Colic lymph node (tissue), 1 donor: ENCODE results near the gene DYNLT5.

DNA sequence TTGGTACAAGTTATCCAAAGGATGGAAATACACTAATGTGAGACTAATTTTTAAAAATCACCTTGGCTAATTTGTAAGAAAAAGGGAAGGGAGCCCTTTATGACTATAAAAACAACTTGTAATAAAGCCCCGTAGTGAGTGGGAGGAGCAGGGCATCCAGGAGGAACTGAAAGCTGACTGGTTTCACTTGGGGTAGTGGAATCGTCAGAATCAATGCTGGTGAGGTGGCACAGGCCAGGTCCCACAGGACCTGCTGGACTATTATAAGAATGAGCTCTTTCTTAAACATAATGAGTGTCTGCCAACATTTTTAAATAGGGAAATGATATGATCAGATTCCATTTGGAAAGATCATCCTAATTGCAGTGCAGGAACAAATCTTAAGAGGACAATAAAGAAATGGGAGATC is 153.6 kb upstream of the SGIP1 start:
- PRO-cap, result bidirectional peak, plus-strand start at position 207 of the sequence, minus-strand start at position 168 of the sequence

DNA sequence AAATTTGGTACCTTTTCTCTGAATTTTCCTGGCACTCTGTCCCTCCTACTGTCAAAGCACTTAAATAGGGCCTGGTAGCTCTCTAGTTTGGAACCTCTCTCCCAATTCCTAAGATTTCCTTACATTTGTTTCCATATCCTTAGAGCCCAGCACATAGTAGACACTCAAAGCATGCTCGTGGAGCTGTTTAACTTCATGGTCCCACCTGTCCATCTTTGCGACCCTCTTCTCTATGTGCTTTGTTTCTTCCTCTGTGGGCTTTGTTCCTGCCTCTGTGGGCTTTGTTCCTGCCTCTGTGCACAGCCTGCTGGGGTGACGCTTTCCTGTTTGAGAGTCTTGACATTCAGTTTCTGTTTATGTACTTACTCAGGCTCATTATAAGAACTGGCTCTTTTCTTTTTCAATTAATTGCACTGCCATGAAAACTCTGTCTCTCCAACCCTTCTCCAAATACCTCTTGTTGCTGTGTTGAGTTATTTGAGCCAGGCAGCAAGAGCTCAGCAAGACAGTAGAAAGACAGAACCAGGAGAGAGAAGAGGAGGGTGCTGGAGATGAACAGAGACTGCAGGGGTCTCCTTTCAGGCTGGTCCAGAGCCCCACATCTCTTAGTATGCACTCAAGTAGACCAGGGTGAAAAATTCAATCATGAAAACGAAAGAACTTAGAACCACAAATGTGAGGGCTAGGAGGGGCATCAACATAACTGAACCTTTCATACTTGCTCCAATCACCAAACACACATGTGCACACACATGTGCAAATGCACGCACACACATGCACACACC is 88.4 kb upstream of the SGIP1 start:
- PRO-cap, result bidirectional peak, plus-strand start at position 407 of the sequence, minus-strand start at position 329 of the sequence

- PRO-cap, result no peak
Observed at GRCh38 chr1:66751948-66752941, at the start of gene DYNLT5. DYNLT5 (plus strand) TSS chr1:66752459.

DNA sequence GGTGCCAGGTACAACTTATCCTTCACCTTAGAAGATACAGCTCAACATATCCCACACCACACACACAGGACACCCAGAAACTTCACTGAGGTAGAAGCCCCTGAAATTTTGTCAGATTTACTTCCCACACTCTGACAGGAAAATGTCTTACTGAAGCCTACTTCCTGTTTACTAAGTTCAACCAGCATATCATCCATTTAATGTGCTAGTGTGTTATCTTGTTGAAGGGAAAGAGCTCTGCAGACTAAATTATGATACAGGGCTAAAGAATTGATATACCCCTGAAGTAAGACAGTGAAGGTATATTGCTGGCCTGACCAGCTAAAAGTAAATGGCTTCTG is 39.9 kb upstream of the INSL5 start:
- PRO-cap, result no peak

- PRO-cap, result no peak
Observed at GRCh38 chr1:66918896-66919477, 5.7 kb downstream of the DNAI4 start.

DNA sequence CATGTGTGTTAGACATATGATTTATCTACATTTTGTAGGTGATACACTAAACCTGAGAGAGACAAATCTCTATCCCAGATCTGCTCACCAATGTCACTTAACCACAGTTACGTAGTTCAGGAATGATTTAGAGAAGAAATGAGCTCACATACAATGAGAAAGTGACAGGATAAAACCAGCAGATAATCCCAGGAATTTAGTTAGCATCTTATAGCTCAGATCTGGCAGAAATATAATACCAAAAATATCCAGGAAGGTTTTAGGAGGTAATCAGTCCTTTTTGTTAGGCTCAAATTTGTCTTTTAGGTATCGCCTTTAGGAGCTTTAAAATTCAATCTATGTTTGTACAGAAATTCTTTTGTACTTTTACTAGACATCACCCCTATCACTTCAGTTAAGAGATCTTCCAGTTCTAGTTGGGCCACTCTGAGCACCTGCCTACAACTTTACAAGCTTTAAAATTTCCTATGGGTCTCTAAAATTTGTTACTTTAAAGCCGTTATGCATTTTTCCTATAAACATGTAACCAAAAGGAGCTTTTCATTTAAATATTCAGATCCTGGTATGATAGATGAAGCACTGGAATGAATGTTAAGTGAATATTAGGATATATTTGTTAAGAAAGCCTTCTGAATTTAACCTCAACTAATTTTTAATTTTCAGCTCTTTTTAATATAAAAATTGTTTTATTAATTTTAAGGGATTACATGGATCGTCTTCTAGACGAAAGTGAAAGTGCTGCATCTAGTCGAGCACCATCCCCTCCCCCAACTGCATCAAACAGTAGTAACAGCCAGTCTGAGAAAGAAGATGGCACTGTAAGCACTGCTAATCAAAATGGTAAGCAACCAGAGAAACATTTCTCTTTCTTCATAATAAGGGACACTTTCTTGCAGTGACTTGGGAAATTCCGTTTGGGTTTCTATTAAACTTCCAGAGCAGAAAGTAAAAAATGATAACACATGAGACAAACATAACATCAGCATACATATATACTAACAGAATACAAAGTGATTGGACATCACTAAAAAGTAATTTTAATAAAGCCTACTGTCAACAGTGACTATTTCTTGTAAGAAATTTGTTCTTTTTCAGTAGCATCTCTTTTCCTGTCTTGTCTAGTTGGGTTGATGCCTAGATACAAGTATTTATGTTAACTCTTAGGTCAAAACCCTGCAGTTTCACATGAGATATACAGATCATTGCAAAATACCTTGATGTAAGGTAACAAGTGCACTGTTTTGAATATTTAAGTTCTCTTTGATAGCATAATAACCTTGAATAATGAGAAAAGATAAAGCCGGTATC is 56.7 kb downstream of the MIER1 start:
- PRO-cap, result no peak

DNA sequence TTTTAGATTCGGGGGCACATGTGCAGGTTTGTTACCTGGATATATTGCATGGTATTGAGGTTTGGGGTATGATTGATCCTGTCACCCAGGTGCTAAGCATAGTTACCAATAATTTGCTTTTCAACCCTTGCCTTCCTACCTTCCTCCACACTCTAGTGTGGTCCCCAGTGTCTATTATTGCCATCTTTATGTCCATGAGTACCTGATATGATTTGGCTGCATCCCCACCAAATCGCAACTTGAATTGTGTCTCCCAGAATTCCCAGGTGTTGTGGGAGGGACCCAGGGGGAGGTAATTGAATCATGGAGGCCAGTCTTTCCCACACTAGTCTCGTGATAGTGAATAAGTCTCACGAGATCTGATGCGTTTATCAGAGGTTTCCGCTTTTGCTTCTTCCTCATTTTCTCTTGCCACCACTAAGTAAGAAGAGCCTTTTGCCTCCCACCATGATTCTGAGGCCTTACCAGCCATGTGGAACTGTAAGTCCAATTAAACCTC is 41.0 kb downstream of the IL23R start:
- PRO-cap, result no peak

- PRO-cap, result no peak
Observed at GRCh38 chr1:67272584-67272783, 35.2 kb upstream of the IL12RB2 start.

GRCh38 chr1:67405347-67406488 is 24.5 kb downstream of the SERBP1 start:
- PRO-cap, result no peak

DNA sequence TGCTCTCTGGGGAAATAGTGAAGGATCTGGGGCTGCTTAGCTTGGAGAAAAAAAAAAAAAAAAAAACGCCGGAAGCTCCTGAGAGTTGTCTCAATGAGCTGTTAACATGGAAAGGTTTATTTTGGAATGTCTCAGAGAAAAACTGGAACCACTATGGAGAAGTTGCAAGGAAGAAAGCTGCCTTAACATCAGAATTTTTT is 49.5 kb upstream of the SERBP1 start:
- PRO-cap, result no peak

DNA sequence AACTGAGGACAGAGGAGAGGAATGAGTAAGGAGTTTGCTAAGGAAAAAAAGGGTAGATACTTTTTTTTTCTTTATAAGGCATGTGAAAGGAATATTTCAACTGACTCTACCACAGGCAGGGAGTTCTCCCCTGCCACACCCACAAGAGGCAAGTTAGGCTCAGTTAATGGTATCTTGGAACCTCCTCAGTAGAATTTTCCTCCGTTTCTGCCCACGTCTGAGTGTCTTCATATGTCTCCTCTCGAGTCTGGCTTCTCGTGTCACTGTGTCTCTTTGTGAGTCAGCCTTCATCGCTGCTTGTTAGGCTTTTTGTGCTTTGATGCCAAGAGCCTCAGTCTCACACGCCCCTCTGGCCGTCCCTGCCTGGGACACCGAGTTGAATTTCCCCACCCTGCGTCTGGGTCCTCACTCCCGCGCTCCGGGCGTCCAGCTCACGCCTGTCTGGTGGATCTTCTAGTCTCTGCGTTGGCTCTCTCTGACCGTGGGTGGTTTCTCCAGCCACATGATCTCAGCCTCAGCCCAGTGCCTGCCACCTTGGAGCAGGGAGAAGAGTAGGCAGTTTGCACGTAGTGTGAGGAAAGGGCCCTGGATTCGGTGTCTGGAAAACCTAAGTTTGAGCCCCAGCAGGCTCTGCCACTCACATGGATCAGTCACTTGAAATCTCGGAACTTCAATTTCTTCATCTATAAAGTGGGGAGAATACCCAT is 125.7 kb upstream of the GADD45A start:
- PRO-cap, result no peak

- PRO-cap, result no peak
Observed at GRCh38 chr1:67631576-67632217, 53.3 kb upstream of the GADD45A start.

DNA sequence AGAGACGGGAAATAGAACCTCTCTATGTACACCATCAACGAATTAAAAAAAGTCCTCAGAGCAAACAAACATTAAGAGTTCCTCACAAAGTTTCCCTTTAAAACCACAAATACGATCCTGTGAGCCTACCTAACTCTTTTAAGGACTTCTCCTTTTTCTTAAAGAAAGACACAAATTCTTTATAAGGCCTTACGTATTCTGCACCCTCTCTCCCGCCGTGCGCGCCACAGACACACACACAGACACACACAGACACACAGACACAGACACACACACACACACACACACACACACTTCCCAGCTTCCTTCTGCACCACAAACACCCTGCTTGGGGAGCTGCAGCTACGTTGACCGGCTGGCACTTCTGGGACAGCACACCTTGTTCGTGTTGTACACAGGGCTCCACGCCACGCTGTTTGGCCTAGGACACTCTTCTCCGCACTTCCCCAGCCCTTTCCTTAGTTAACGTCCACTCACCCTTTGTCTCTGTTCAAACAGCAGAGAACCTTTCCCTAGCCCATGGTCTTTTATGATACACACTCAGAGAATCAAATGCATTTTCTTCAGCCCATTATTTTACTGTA is 49.5 kb upstream of the GADD45A start:
- PRO-cap, result no peak

GRCh38 chr1:67652881-67653328 is 32.1 kb upstream of the GADD45A start:
- PRO-cap, result no peak

- PRO-cap, result no peak
Observed at GRCh38 chr1:67749360-67750136, 64.5 kb downstream of the GADD45A start.

- PRO-cap, result no peak
Observed at GRCh38 chr1:67766855-67767638, 66.2 kb downstream of the GNG12 start.

DNA sequence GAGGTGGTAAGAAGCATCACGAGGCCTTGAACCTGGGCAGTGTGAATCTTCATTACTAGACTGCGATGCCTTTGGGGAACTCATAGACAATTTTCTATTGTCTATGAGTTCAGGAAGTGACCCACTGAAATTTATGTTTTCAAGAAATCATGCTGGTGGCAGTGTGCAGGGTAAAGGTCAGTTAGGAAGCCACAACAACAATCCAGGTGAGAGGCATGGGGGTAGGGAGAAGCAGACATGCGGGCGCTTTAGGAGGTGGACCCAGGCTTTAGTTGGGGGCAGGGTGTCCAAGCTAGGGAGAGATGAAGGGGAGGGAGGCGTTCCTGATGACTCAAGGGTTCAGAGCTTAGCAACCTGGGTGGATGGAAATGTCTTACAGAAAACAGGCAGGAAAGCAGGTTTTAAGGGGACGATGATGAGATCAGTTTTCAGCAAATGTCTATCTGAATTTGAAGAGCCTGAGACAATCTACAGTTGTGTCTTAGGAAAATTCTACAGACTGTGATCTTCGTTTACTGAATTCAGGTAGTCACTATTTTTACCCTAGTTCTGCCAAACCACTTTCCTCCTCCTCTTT is 14.3 kb downstream of the GNG12 start:
- PRO-cap, result no peak

DNA sequence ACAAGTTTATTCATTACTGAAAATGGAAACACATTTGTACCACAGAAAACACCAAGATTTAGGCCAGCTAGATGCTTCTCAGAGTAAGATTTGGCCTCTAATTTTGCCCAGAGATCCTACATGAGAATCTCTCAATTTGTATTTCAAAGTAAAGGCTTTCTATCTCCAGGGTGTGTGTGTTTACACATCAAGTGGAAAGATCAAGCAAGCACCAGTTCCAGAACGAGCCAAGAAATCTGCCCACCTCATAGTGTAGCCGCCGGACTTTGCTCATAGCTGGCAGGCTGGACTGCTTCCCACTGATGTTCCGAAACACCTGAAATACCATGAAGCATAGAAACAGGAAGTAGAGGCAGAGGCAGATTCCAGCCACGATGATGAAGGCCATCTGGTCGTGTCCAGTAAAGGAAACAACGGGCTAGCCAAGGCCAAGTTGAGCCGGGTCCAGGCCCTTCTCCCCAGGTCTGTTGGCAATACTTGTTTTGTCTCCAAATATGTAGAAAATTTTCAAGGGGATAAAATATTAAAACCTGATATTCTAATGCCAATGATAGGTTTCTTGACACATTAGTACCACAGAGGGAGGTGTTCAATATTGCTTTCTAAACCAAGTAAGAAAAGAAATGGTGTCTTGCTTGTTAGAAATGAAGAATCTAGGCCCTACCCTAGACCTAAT is 86.6 kb downstream of the WLS start:
- PRO-cap, result no peak

- PRO-cap, result no peak
Observed at GRCh38 chr1:68323020-68323759, 90.9 kb upstream of the WLS start.

- PRO-cap, result no peak
Observed at GRCh38 chr1:70239391-70239955, 18.3 kb downstream of the SRSF11 start.